ENCODE results near the genes ENPP1 and EYA4.

GRCh38 chr6:131548041-131549059, 24.7 kb upstream of the ARG1 start:
- PRO-cap = no peak

GRCh38 chr6:131580224-131580517, 7.1 kb downstream of the ARG1 start:
- PRO-cap = no peak

DNA sequence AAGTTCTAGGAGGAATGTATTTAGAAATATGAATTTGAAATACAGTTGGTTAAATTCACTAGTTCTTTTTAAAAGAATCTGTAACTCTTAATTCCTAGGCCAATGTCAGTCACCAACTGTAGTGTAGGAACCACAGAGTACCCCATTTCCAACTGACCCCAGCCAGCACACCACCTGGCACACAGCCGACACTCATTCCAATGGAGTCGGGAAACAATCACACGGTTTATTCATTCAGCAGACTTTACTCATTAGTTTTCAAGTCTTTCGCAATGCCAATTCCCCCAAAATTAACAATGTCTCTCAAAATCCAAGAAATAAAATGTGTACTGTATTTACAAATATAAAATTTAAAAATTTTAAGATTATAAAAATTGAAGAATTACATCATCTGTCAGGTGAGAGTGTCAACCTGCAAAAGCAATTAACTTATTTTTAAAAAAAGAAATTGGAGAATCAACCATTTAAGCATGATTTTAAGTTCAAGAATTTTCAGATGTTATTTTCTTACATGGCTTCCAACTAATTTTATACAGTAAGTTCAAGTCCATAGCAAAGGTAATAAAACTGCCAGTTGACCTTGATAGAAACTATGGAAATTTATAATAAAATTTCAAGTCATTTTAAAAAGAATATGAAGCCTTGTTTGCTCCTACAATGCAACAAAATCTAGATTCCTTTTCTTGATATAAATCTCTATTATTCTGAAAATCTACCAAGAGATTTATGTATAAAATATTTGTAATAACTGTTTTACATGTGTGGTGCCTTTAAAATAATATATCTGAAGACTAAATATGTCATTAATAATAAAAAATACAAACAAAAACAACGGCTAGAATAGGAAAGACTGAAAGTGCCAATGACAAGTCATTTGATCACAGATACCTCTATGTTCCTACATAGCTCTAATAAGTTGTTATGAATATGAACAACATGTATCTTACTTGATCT, 13.8 kb downstream of the ARG1 start:
- PRO-cap = no peak

DNA sequence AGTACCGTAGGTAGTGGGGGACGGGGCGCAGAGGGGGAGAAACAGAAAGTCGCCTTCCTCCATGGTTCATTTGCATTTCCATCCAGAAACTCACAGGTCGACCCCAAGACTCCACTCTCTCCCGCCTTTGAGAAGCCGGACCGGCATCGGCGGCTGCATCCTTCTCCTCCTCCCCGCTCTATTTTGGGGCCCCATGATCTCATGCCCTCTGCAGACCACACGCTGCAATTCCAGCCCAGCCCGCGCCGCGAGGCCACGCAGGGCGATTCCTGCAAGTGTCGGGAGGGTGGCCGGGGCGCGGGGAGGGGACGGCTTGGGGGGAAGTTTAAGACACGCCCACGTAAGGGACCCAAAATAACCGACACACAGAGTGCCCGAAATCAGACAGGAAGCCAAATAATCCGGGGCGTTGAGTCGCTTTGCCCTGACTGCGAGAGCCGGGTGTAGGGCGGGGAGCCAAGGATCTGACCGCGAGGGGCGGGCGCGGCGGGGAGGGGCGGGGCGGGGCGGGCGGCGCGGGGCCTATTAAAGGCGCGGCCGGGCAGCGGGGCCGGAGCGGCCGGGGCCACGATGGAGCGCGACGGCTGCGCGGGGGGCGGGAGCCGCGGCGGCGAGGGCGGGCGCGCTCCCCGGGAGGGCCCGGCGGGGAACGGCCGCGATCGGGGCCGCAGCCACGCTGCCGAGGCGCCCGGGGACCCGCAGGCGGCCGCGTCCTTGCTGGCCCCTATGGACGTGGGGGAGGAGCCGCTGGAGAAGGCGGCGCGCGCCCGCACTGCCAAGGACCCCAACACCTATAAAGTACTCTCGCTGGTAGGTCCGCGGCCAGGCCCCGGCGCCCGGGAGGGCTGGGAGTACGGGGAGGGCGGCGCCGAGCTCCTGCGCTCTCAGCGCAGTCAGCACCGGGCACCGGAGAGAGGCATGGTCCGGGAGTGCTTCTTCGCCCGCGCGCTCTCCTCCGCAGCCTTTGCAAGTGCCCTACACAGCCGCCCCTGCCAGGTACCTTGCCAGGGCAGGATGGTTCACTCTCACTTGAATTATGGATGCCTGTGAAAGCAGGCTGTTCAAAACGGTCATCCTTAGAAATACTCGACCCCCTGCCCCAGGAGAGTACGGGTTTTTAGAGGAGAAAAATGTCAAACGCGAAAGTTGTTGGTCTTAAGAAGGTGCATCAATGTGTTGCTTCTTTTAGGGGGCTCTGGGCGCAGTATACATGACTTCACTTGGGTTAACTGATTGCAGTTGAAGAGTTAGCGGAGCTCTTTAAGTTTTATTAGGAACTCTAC, at the start of gene ENPP1:
Gene ENPP1 (plus strand): TSS at position 555 of the 1,283 bp plus-strand sequence.
- PRO-cap = bidirectional peak, plus-strand start at position 555 of the sequence, minus-strand start at position 432 of the sequence; bidirectional peak, plus-strand start at position 825 of the sequence, minus-strand start at position 795 of the sequence

DNA sequence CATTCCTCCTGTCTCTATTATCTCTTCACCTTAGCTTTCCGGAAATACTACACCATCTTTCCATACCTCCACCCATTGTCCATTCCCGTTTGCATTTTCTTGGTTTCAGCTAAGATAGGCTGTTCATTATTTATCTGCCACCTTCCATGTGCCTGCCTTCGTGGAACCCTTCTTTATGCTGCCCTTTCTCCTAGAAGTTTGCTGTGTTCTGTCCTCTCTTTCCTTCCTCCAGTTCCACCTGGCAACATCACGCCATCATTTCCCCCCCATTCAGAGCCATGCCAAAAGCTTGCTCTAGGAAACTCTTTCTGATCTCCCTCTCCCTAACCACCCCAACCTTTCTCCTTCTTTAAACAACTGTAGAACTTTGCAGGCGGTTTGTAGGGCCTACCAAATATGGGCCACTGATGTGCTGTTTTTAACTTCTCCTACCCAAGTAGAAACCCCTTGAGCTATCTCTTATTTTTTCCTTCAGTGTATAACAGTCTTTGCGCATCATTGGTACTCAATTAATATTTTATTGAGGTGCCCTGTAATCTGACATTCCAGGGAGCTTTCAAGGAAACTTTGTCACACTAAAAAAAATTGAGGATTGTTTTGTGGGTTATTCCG, 38.5 kb downstream of the ENPP1 start:
- PRO-cap = no peak

GRCh38 chr6:132123127-132123334, 171.9 kb upstream of the CCN2 start:
- PRO-cap = no peak

GRCh38 chr6:132202553-132202880, 198.8 kb downstream of the MOXD1 start:
- PRO-cap = no peak

DNA sequence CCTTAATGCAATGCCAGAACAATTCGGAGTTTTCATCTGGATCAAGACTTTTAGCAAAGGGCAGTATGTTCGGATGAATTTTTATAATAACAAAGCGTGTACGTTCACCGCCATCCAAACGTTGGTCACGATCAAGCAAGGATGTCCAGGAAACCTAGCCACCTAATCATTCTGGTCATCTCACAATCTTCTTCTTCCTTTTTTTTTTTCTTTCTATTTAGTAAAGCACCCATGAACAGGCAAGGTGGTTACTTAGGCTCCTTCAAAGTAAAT, 1.1 kb downstream of the MOXD1 start:
- PRO-cap = no peak

DNA sequence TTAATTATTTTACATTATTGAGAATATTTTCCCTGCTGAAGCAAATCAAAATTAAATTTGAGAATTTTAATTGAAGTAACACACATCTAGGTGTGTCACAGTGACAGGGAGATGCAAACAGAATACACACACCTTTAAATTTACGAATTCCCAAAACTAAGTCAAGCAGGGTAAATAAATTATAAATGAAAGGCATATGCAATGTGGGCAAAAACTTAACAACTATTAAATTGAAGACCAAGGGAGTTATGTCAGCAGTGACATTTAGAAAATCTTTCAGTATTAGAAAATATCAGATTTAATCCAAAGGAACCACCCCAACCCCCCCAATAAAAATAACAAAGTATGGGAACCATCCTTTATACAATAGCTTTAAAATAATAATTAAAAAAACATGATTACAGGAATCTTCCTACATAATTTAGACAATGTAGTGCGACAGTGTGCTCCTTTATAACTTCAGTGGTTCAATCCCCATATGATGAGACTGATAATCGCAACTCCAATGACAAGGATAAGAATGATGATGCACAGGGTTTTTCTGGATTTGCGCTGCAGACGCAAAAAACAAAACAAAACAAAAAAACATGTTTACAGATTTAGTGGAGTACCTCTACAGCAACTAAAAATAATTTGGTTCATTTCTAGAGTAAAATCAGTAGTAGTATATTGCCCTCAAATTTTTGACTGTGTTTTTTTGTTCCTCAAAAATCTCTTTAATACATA, 52.5 kb downstream of the STX7 start:
- PRO-cap = no peak

DNA sequence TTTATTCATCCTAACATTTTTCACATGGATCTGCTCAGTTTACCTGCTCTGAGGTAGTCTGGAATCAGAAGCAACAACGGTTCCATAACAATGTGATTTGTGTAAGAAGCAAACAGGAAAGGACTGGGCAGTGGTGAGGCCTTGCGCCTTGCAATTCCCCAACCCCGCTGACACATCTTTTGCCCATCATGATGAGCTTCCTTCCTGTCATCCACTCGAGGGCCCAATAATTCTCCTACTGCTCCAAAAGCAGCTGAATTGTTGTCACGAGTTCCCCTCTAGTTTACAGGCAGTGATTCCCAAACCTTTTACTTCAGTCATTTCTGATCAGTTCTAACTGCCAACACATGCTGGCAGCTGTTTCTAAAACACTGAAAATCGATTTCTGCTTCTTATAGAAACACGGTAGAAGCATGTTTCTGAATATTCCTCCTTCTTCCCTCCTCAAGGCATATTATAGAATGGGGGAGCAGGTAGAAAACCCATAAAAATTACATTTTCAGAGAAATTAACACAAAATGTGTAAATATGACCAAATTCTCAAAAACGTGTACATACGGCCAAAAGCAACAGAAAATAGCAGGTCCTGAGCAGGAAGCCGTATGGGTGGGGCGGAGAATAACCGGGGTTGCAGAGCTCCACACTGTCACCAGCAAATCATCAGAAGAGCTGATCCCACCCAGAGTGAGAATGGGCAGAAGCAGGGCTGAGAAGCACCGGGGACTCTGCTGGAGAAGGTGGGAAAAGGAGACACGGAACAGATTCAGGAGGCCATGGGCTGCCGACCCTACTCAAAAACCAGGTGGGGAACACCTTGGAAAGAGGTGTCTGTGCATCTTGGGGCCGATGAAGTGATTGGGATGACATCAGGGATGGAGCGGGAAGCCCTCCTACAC, 22.6 kb downstream of the STX7 start:
- PRO-cap = no peak

- PRO-cap = no peak
Measured at GRCh38 chr6:132612275-132612862, 11.7 kb downstream of the TAAR2 start.

GRCh38 chr6:132819287-132820403, 5.3 kb downstream of the RPS12 start:
- PRO-cap = no peak

DNA sequence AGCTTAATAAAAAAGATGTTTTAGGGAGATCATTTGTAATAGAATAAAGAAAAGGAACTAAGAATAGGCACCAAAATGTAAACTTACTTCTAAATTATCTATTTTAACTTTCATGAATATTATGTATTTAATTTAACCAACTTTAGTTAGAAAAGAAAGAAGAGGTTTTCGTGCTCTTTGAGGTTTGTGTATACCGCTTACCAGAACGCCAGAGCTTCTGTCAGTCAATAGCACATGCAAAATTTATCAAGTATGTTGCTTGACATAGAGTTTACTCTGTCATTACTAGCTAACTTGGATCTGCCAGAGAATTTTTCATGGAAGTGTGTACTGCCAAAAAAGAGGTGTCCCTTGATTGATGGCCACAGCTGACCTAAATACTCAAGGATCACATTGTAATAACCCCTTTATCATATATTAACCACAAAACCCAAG, 194.2 kb upstream of the EYA4 start:
- PRO-cap = no peak

GRCh38 chr6:133240444-133241533, at the start of gene EYA4:
Gene EYA4, plus strand, starts transcription at chr6:133241357.
- PRO-cap = unidirectional peak, plus-strand start at chr6:133240913; bidirectional peak, plus-strand start at chr6:133241407, minus-strand start at chr6:133241369

DNA sequence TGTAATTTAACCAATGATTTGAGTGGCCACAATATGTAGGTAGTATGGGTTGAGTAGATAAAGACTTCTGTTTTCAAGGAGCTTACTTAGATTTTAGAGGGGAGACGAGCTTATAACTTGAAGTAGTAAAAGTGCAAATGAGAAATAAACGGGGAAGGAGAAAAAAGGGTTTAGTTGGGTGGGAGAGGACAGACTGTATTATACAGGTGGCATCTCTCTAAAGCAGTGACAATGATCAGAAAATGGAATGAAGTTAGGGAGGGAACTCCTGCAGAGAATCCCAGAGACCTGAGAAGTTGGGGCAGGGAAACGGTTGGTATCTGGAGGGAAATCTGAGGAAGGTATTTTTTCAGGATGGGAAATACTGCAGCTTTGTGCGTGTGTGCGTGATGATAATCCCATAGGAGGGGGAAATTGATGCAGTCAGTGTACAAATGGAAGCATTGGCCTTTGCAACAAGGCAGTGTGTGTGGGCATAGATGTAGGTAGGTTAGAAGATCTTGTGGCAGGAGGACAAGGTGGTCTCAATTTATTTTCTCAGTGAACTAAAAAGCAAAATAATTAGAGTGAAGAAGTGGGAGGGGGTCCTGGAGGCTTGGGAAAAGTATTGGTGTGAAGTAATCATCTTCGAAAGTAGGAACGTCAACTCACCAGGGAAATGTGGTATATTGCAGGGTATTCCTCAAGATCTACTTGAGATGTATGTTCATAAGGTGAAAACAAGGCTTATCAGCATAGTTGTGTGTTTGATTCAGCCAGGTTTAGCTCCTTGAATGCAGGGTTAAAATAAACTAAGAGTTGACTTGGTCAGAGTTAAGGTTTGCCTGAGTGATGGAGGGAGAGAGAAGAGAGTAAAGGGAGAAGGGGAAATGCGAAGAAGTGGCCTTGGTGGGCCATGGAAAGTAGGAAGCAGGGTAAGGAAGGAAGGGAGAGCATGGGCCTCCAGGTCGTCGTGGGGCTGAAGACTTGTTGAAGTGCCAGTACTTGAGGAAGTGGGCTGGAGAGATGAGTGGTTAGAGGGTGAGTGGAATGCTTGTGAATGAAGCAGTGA, 39.1 kb downstream of the TBPL1 start:
- PRO-cap = no peak

GRCh38 chr6:134172551-134173701, 120.5 kb upstream of the SLC2A12 start:
- PRO-cap = no peak

- PRO-cap = bidirectional peak, plus-strand start at chr6:134175688, minus-strand start at chr6:134175711
Measured at GRCh38 chr6:134175403-134176089, 123.1 kb upstream of the SLC2A12 start.

- PRO-cap = no peak
Measured at GRCh38 chr6:134249381-134249931, 68.5 kb downstream of the SGK1 start.

- PRO-cap = no peak
Measured at GRCh38 chr6:134593812-134594202, 275.9 kb upstream of the SGK1 start.

- PRO-cap = no peak
Measured at GRCh38 chr6:134630434-134631309, 312.8 kb upstream of the SGK1 start.